Metastatic Breast Carcinoma in the Ovary (tissue), 3 donors: ENCODE results near the genes MGAT3, ATF4 and CACNA1I.

DNA sequence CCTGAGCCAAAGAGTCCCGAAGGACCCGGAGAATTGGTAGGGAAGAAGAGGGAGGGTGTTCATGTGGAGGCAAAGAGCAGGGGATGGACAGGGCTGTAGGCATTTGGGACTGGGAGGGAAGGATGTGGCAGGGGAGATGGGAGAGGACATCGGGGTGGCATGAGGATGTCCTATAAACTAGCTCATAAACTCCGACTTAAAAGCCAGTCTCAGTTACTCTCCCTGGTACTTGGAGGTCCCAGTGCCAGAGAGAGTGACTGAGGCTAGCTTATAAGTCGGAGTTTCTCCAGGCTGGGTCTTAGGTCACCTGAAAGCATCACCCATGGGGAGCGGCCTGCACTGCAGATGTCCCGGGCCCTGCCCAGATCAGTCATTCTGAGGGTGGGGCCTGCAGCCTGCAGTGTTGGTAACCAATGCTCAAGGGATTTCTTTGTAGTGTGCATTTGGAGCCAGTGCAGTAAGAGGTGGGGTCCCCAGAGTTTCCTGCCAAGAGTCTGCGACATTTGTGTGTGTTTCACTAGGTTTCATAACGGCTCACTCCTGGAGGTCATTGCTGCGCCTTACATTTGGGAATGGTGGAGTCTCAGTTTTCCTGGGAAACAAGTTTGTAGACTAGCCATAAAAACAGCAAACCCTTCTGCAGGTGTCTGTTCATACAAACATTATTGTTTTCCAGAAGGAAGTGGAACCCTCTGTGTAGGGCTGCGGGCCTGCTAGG lies 14.8 kb downstream of the TAB1 start:
- PRO-cap, 3 experiments, result no peak in any of the 3 experiments

DNA sequence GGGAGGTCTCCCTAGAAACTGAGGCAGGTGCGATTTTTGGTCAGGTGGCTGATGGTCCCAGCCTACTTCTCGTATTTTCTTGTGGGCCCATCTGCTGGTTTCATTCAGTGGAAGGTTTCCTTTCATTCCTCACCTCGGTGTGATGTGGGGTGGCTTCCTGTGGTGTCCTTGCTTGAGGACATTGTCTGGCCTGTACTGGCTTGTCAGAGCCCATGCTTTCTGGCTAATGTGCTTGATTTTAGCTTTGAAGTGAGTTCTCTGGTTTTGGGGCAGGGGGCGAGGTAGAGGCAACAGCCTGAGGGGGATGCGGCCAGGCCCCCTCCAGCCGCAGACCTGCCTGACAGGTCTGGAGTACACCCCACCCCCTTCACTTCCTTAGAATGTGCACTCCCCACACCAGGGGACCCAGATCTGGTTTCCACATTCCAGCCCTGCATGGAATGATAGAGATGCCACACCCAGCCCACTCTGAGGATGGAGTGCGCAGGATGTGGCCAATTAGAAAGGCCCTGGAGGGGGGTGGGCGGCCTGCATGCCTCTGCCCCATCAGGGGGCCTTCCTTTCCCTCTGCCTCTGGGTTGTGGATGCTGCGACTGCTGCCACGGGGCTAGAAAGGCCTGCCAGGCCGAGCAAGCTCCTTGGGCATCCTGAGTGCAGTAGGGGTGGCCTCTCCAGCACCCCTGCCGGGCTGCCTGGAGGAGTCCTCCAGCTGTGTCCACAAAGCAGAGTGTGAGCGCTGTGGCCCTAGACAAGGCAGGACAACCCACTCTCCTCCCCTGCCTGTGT lies 28.3 kb upstream of the MGAT3 start:
- PRO-cap, 3 experiments, result no peak in any of the 3 experiments

GRCh38 chr22:39430713-39431253 lies 26.0 kb upstream of the MGAT3 start:
- PRO-cap, 3 experiments, result no peak in any of the 3 experiments

DNA sequence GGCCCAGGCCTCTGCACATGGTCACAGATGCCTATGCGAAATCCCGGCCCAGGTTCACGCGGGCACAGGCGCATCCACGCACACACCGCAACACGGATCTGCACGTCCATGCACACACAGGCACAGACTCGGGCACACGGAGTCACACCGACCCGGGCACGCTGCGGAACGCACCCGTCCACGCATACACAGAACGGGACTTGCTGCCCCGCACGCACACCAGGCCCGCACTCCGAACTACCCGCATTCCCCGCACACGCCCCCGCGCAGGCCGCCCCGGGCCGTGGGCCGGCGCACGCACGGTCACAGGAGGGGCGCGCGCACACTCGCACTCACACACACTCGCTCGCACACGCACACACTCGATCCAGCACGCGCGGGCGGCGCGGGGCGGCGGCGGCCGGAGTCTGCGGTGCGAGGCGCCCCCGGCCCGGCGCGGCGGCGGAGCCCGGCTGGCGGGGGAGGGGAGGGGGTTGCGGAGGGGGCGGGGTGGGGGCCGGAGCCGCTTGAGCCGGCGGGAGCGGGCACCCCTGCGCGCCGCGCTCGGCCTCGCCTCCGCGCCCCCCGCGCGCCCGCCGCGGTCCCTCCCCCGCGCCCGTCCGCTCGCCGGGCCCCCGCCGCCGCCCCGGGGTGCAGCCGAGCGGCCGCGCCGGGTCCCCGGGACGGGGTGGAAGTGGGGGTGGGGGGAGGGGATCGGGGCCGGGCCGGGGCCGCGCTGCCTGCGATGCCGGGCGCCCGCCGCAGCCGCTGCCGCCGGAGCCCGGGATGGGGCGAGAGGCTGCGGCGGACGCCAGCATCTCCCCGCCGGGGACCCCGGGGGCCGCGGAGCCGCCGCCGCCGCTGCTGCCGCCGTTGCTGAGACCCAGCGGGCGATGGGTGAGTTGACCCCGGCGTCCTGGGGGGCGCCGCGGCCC lies at the start of gene MGAT3:
MGAT3 (plus strand) TSS at position 331 of the 914 bp plus-strand sequence.
- PRO-cap, 3 experiments, result no peak in any of the 3 experiments

DNA sequence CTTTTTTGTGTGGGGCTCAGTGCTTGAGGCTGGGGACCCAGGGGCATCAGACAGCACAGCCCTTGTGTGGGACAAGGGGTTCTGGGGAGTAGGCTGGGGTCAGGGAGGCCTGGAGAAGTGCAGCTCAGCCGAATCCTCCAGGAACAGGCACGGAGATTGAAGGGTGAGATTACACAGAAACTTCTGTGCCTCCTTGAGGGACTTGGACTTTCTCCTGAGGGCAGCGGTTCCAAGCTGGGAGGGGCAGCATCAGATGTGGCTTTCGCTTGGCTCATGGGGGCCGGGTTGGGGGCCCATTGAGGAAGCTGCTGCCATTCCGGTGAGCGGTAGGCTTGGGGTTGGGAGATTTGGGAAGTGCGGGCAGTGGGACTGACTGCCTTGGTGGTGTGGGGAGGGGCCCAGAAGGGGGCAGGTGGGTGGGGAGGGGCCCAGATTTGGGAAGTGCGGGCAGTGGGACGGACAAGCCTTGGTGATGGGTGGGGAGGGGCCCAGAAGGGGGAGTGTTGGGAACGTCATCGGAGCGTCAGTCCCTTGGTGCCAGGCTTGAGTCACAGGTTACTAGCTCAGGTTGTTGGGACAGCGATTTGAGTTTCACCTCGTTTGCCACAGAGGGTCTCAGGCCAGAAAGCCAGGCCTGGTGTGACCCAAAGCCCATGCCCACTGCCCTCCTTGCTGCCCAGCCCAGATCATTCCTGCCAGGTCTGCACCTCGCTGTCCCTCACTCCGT lies 12.1 kb downstream of the MGAT3 start:
- PRO-cap, 3 experiments, result no peak in any of the 3 experiments

- PRO-cap, 3 experiments, result no peak in any of the 3 experiments
These were observed 14.8 kb downstream of the MGAT3 start for GRCh38 chr22:39471292-39472356.

DNA sequence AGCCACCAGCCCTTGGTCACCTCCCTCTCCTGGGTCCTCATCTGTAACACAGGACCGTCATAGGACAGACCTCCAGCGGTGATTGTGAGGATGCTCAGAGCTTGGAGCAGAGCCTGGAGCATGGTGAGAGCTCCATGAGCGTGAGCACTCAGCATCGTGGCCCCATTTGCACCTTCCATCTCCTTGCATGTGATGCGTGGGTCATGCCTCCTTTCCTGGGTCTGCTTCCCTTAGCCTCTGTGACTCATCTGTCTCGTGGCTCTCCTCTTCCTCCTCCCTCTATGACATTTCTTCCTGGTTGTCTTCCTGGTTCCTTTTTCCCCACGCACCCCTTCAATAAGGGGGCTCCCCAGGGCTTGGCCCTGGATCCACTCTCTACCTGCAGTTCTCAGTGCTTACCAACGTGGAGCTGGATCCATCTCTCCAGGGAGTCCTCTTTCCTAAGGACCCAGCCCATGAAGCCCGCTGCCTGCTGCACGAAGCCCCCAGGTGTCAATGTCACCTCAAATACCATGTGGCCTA lies 7.3 kb upstream of the MIEF1 start:
- PRO-cap, 3 experiments, result no peak in any of the 3 experiments

DNA sequence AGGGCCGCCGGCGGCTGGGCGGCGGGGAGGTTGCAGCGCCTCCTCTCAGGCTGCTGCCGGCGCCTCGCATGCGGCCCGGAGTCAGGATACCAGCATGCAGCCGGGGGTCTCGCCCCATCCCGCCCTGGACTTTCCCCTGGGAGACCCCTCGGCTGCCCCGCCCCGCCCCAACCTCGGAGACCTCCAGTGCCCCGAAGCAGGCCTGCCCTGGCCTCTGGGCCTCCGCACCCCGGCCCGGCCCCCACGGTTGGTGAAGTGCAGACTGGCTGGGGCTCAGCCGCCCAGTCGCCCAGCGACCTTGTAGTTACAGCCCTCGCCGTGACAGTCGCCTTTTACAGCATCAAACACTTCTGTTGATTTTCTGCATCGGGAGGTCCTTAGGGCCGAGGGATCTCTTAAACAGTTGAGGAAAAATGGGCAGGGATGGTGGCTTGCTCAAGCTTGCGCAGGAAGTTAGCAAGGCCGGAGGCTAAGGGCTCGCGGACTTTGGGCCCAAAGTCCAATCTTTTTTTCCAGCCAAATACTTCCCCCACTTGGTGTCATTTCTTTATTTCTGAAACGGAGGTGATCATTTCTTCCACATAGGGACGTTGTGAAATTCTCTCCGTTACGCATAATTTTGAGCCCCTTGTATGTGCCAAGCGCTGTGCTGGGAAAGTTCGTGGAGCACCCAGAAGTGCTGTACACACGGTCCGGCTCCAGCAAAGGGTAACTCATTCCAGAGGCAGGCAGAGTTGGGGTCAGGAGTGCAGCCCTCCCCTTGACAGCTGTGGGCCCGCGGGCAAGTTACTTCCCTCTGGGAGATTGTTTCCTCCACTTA lies 577 bp downstream of the MIEF1 start:
- PRO-cap, 3 experiments, result no peak in any of the 3 experiments

DNA sequence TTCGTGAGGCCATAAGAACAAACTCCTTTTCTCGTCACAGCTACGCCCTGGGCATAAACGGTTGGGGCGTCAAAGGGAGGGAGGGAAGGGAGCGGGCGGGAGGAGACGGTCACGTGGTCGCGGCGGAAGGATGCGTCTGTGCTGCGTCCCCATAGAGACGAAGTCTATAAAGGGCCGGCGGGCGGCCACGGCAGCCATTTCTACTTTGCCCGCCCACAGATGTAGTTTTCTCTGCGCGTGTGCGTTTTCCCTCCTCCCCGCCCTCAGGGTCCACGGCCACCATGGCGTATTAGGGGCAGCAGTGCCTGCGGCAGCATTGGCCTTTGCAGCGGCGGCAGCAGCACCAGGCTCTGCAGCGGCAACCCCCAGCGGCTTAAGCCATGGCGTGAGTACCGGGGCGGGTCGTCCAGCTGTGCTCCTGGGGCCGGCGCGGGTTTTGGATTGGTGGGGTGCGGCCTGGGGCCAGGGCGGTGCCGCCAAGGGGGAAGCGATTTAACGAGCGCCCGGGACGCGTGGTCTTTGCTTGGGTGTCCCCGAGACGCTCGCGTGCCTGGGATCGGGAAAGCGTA lies at the start of gene ATF4:
ATF4 (plus strand) TSS at position 196 of the 569 bp plus-strand sequence.
- PRO-cap, 3 experiments, result peak in 3 of 3 experiments; most common plus-strand start position 198 of the sequence (in 3)

DNA sequence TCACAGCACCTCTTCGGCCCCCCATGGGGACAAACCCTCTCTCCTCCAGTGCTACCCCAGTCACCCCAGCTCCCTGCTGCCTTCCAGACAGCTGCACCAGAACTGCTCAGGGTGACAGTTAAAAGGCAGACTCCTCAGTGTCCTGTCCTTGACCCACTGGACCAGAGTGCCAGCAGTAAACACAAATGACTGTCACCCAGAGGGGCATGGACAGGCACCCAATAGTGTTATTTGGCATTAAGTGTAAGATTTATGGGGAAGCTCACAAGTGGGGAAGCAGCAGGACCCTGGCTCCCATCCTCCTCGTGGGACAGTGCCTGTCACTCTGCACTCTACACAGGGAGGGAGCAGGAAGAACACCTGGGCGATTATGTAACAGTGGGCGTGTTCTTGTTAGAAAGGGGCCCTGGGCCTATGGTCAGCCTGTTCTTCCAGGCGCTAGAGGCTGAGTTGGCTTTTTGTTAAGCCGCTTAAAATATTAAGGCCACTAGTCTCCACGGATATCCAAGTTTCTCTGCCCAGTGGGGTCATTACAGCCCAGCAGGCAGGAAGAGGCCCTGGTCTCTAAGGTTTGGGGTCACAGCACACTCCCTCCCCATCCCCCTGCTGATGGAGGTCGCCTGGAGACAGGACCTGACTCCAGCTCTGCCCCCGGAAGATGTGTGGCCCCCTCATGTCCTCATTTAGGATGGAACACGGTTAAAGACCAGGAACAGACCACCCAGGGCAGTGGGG lies 4.9 kb downstream of the RPS19BP1 start:
- PRO-cap, 3 experiments, result no peak in any of the 3 experiments

- PRO-cap, 3 experiments, result no peak in any of the 3 experiments
These were observed 4.1 kb downstream of the RPS19BP1 start for GRCh38 chr22:39528215-39529060.

DNA sequence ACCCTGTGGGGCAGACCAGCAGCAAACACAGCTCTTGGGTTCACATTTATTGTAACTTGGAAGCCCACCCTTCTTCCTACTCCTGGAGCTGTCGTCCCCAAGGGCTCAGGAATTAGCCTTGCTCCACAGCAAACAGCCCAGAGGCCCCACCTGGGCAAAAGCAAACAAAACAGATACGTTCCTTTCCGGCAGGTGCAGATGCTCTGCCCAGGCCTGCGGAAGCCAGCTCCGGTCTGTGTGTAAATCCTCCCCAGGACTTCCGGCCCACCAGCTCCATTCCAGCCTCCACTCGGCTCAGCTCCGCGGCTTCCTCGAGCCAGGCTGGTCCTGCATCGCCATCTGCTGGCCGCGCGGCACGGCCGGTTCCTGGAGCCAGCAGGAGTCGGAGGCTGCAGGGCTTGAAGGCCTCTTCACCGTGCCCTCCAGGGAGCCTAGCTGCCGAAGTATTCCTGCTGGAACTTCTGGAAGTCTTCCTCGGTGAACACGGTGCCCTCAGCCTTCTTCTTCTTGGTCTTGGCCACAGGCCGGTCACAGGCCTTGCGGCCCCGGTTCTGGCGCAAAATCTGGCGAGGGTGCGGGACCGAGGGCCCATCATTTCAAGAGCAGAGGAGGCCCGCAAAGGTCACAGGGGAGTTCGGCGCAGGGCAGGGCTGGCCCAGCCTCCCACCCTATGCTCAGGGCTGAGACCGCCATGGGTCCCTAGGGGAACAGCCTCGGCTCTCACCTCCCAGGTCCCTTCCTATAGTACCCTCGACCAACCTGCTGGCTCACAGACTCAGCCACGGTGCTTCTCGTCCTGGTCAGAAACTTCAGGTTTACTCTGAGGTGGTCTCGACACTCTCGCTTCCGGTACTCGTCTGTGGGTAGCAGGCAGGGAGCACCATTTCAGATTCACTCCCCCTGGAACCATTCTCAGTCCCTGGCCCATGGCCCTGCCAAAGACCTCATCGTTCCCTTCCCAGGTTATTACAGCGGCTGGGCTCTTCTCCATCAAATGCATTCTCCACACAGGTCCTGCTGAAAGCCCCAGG lies 3.2 kb downstream of the RPS19BP1 start:
- PRO-cap, 3 experiments, result peak in 1 of 3 experiments; most common minus-strand start position 114 of the sequence (in 1)

DNA sequence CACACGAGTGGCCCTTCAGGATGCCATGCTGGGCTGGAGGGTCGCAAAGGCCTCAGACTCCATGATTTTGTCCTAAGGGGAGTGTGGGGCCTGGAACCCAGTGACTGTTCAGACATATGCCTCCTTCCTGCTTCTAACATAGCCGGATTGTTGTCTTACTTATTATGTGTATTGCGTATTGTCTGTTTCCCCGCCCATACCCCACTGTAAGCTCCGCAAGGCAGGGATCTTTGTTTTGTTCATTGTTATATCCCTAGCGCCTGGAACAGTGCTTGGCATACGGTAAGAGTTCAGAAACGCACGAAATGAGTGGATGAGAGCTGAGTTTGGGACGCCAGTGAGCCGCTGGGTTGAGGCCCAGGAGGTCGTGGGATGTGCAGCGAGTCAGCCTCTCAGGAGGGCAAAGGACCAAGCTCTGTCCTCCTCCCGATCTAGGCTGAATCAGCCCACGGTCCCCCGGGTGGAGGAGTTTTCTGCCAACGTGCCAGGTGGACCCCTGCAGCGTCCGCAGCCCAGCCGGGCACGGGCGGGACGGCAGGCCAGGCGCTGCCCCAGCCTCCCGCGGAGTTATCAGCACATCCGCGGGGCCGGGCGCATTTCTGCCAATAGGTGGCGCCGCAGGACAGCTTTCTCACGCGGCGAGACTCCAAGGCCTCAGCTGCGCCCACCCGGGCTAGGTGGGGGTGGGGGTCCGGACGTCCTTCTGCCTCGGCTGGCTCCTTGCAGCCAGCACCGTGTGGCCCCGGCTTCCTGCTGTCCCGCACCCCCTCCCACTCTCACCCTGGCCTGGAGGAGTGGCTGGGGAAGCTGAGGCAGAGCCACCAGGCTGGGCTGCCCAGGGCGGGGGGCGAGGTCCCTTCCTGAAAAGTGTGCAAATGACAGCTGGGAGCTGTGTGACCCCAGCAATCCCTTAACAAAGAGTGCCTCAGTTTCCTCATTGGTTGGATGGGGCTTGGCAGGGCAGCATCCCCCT lies 2.1 kb upstream of the RPS19BP1 start:
- PRO-cap, 3 experiments, result no peak in any of the 3 experiments

DNA sequence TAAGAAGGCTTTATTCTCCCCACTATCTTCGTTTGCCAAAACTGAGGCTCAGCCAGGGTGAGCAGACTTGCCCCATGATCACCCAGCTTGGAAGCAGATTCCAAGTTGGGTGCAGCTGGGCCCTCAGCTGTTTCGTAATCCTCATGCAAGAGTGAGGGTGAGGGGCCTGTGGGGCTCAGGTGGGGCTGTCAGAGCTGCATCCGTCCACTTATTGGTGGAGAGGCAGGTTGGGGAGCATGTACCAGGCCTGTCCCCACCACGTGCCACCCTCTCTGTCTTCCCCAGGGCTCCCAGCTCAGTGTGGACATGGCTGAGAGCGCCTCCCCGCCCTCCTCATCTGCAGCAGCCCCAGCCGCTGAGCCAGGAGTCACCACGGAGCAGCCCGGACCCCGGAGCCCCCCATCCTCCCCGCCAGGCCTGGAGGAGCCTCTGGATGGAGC lies at the start of gene CACNA1I:
CACNA1I (plus strand) TSS at position 307 of the 440 bp plus-strand sequence.
- PRO-cap, 3 experiments, result no peak in any of the 3 experiments

DNA sequence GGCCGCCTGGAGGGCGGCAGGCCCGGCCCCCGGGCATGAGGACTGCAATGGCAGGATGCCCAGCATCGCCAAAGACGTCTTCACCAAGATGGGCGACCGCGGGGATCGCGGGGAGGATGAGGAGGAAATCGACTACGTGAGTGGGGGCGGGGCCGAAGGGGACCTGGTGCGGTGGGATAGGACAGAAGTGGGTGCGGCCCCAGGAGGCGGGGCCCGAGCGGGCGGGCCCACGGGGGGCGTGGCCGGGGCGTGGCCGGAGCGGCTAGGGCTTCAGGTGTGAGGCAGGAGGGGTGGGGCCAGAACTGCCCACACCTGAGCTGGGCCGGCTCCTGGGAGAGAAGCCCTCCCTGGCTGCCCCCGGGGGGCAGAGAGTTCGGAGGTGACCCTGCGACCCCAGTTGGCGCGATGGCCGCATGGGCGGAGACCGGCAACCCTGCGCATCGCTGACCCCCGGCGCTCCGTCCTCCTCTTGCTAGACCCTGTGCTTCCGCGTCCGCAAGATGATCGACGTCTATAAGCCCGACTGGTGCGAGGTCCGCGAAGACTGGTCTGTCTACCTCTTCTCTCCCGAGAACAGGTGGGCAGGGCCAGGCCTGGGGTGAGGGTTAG lies 91.9 kb downstream of the CACNA1I start:
- PRO-cap, 3 experiments, result no peak in any of the 3 experiments

DNA sequence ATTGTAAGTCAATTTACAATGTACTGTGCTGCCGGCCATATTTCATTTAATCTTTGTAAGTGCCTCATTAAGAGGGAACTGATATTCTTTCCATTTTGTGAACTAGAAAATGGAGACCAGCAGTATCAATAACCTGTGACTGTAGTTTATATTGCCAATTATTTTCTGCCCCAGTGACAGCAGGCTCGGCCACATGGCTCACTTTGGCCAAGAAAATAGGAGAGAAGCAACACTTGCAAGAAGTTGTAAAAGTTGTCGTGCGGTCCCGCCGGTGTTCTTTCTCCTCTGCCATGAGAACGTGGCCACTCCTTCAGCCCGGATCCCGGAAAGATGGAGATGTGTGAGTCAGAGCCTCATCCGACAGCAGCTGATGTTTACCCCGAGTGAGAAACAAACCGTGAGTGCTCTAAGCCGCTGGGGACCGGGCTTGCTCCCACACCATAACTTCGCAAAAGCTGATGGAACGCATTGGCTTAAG lies 156.9 kb downstream of the CACNA1I start:
- PRO-cap, 3 experiments, result no peak in any of the 3 experiments

GRCh38 chr22:40055471-40056091 lies 60.8 kb downstream of the FAM83F start:
- PRO-cap, 3 experiments, result no peak in any of the 3 experiments

DNA sequence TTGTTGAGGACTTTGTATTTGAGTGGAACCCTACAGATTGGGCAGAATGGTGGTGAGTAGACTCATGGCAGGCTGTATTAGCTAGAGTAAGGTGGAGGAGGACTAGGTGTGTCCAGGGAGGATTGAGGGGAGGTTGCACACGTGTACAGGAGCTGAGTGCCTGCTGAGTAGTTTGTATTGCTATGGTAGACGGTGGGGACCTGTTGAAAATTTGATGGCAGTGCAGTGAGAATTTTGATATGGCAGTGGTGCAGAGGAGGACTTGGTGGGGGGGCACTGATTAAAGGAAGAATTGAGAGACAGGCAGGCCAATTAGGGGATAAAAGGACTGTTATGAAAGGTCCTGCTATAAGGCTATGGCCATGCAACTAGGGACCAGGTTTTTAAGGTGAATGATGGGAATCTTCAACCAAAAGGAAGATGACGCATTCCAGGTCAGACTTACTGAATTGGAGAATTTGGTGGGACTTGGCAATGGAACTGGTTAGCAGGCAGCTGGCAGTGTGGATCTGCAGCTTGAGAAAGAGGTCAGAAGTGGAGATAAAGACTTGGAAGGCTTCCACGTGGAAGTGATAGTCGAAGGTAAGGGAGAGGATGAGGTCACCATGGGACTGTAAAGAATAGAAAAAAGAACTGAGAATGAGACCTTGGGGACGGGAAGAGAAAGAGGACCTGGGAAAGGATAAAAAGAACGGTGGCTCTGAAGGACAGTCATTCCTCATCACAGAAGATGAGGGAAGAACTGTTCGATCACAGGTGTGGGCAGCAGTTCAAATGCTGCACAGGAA lies 8.0 kb downstream of the TNRC6B start:
- PRO-cap, 3 experiments, result no peak in any of the 3 experiments

GRCh38 chr22:40193022-40194166 lies 15.7 kb downstream of the TNRC6B start:
- PRO-cap, 3 experiments, result no peak in any of the 3 experiments

DNA sequence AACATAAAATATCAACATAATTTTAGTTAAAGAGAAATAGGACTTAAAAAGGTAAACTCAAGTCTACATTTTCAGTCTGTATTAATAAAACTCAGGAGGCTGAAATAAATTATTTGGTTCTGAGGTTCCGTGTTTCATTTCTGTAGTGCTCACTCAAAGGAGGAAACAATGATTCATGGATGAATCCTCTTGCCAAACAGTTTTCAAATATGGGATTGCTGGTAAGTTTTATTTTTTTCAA lies 69.4 kb upstream of the ADSL start:
- PRO-cap, 3 experiments, result no peak in any of the 3 experiments